Mesenchymal stem cell of the bone marrow (primary cell): ENCODE measurements around a stretch of chr17.

DNA sequence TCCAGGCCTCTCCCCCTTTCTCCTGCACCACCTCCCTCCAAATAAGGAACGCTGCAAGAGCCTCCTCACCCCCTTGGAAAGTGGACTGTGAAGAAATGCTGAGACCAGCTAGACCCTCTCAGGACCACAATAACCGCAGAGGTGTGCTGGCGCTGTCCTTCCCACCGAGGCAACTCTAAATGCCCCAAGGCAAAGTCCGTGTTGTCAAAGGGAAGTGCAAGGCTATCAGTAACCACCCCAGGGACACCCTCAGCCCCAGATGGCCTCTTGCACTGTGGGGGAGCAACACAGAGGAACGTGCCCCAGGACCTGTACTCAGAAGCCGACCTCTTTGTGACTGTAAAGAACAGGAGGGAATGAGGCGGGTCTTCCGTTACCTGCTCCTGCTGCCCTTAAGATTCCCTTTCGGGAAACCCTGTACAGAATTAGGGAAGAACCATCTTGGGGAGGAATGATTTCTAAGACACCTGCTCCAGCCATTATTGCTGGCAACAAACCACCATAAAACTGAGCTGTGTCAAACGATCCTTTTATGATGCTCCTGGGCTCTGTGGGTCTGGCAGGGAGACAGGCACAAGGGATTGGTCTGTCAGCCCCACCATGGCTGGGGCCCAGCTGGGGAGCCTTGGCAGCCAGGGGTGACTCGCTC, 14.6 kb upstream of the MED9 start:
- CAGE, long polyA plus RNA, result no peak

GRCh38 chr17:17506789-17507558, 10.8 kb upstream of the RASD1 start:
- CAGE, long polyA plus RNA, result no peak

DNA sequence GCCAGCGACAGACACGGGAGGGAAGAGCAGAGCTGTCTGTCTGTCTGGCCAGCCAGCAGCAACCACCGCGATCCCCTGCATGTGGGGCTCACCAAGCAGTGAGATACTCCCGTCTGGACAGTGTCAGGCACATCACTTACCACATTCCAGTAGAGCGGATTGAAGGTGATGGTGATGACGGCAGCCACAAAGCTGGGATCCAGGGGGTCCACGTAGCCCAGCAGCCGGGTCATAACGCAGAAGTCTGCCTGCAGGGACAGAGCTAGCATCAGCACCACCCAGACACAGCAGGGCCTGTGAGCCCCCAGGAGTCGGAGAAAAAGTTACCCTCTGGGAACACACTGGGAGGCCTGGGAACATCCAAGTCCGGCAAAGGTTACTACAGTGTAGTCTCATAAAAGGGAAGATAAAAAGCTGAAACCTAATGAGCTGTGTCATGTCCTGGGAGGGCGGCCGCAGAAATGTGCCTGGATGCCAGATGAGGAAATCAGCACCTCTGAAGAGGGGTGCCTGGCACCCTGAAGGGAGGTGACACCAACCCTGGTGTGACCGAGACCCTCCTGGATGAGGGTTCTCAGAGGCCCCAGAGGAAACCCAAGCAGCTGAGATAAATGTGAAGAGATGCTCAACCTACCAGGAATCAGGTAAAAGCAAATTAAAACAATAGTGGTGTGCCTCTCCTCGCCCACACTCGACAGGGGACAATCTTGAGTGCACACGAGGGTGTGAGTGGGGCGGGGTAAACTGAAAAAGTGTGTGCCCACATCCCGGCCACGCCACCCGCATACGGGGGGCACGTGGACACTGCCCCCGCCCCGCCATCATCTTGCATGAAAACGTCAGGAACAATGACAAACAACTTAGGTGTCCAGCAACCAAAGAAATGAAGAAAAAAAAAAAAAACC, 14.5 kb downstream of the PEMT start:
- CAGE, long polyA plus RNA, result no peak

DNA sequence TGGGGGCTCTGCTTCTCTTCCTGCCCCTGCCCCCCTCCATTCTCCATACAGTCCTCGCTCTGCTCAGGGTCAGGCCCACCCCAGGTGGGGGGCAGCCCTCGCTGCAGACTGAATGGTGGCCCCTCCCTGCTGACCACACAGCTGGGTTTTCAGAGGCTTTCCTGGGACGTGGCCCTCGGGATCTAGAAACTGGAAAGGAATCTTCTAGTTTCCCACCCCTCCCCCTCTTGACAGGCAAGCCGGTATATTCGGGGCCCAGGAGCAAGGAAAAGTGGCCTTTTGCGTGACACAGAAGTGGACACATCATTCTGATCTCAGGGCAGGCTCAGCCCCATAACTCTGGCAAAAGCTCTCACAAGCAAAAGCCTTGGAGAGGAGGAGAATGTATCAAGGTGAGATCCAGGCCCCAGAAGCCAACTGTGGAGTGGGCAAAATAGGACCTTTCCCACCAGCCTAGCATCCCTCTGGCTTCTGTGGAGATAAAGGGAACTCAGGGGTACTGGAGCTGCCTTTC, 2.1 kb downstream of the RAI1 start:
- CAGE, long polyA plus RNA, result no peak

DNA sequence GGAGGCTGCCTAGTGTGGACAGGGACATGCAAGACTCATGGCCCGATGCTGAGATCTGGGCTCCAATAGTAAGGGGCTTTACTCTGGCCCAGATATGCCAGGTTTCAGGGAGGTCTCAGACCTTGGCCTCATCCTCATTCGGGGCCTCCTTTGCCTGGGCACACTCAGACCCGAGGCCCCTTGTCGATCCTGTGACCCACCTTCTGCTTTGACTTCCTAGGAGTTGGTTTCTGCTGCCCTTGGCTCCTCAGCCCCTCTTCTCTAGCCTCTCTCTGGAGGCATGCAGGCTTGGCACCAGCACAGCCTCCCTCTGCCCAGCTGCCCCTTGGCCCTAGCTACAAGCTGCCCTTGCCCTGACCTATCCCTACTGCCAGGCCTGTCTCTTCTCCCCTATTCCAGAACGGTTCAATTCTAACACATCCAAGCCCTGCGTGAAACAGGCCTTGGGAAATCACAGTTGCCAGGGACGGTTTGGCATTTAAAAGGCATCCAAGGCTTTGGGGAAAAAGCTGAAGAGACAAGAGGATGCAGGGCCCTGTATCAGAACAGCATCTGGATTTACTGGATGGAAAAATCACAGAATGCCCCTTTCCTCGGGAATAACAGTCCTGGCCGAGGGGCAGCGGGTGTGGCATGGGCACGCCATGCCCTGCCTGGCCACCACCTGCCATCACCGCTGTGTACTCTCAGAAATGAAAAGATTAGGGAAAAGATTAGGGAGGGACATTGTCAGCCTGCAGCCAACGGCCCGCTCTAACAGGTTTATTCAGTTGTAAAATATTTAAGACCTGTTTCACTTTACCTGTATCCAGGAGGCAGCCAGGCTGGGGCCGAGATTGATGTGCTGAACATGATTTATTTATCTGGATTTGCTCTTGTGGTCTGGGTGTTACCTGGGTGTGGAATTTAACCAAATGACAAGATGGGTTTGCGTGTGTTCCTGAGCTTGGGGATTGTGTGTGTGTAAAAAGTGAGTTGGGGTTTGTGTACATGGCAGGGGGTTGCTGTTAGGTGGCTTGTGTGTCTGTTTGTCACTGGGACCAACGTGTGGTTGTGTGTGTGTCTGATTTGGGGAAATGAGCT, 15.8 kb downstream of the RAI1 start:
- CAGE, long polyA plus RNA, result no peak

GRCh38 chr17:17751228-17752108, 70.2 kb downstream of the RAI1 start:
- CAGE, long polyA plus RNA, result no peak

GRCh38 chr17:17778446-17779488, 58.0 kb downstream of the SREBF1 start:
- CAGE, long polyA plus RNA, result no peak

- CAGE, long polyA plus RNA, result no peak
These were observed 9.5 kb downstream of the SREBF1 start for GRCh38 chr17:17827227-17827795.

GRCh38 chr17:17827796-17828101, 9.0 kb downstream of the SREBF1 start:
- CAGE, long polyA plus RNA, result no peak

DNA sequence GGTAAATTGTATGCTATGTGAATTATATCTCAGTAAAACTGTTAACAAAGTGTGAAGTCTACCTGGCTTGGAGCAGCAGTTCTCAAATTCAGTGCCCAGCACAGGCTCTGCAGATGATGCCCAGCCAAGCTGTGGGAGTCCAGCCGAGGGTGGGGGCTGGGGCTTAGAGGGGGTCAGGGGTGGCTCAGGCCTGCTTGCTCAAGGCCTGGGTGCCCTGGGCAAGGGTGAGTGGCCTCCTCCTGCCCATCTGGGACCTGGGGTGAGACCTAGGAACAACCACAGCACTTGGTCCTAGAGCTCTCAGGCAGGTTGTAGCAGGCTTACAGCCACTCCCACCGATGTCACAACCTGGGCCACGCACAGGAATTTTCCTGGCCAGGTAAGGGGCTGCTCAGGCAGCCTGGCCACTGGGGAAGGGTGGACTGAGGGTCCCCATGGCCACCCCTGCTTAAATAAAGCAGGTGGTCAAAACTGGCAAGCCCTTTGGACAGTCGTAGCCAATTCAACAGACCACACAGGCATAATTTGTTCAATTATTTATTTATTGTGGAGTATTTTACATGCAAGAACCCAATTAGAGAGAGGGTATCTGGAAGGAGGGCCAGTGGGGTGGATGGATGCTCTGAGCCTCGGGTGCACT, 6.3 kb upstream of the SREBF1 start:
- CAGE, long polyA plus RNA, result no peak

GRCh38 chr17:17911117-17911674, 61.0 kb downstream of the TOM1L2 start:
- CAGE, long polyA plus RNA, result no peak

DNA sequence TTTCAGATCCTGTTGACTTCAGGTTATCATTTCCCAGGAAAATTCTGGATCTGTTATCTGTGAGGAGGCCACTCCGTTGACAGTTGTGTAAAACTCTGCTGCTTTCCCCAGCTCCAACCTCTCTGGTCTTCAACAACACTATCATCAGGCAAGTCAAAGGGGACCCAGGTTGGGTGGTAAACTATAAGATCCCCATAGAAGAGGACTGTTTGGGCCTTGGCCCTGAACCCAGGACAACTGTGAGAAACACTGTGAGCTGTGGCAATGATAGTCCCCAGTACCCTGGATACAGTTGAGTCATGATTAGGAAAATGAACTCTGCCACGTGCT, 1.1 kb downstream of the DRC3 start:
- CAGE, long polyA plus RNA, result no peak

DNA sequence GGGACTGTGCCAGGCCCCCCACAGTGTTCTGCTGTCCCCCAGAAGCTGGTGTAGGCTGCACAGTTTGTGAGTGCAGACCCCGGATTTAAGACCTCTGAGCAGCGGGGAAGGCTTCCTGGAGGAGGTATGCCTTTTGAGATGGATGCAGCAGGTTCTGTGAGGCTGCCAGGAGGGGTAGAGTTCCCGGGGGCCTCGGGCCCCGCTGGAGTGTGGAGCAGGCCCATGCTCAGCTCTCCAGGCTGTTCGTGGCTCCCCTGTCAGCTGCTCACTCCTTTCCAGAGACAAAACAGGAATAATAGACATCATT, 238 bp upstream of the MYO15A start:
- CAGE, long polyA plus RNA, result no peak

- CAGE, long polyA plus RNA, result no peak
These were observed 29.8 kb downstream of the MYO15A start for GRCh38 chr17:18138220-18138856.

GRCh38 chr17:18182705-18182788, 1.1 kb upstream of the ALKBH5 start:
- CAGE, long polyA plus RNA, result no peak

GRCh38 chr17:18186254-18187301, 3.0 kb downstream of the ALKBH5 start:
- CAGE, long polyA plus RNA, result no peak

GRCh38 chr17:18226567-18227050, 1.2 kb downstream of the LLGL1 start:
- CAGE, long polyA plus RNA, result no peak

- CAGE, long polyA plus RNA, result no peak
These were observed 1.1 kb downstream of the SMCR8 start for GRCh38 chr17:18316032-18316714.

- CAGE, long polyA plus RNA, result no peak
These were observed 7.6 kb downstream of the SHMT1 start for GRCh38 chr17:18355690-18356125.

- CAGE, long polyA plus RNA, result no peak
These were observed 803 bp downstream of the SHMT1 start for GRCh38 chr17:18362399-18363094.